ENCODE data around the genes SETSIP, EVI5, DIPK1A, DNTTIP2 and ARHGAP29.

DNA sequence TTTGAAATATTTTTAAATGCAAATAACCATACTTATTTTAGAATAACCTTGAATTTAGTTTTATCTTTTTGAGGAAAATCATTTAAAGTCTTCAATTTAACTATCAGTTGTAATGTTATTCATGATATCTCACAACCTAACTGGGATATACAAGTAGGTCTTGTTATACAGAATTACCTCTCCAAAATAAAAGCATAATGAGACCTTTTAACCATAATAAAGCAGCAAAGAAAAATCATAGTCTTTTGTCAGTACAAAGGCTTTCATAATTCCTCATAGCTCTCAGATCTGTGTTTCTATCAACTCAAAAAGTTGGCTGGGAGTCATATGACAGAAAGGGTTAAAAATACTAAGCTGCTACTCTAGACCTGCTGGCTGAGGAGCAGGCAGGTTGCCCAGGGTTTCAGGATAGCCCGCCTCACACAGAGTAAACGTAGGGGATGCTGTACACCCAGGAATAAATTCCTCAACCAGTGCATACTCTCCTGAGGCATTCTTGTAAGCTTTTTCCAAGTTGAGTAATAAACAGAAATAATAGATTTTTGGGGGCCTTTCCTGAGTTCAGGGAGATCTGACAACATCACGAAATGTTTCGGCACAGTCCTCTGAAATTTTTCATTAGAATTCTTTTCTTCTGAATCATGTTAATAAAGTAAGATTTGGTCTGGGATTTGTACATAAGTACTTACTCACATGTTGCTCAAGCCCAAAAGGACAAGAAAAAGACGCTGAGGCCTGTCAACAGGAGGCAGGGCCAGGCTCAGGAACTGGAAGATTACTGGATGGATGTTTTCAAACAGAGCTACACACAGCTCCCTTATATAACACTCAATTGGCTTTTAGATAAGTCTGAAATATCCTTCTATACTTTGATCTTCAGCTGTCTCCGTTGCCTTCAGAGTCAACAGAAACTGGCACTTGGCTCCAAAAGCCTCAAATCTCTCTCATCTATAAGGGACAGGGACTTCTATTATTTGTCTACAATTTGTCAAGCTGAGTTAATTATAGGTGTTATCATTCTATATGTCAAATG, 41.0 kb downstream of the TGFBR3 start:
- RRBS = no CpG with 5 or more reads among the region's 6 CpGs

GRCh38 chr1:92075350-92075606, at the start of gene SETSIP:
SETSIP (minus strand) TSS chr1:92075411.
- RRBS = no CpG with 5 or more reads among the region's 2 CpGs

DNA sequence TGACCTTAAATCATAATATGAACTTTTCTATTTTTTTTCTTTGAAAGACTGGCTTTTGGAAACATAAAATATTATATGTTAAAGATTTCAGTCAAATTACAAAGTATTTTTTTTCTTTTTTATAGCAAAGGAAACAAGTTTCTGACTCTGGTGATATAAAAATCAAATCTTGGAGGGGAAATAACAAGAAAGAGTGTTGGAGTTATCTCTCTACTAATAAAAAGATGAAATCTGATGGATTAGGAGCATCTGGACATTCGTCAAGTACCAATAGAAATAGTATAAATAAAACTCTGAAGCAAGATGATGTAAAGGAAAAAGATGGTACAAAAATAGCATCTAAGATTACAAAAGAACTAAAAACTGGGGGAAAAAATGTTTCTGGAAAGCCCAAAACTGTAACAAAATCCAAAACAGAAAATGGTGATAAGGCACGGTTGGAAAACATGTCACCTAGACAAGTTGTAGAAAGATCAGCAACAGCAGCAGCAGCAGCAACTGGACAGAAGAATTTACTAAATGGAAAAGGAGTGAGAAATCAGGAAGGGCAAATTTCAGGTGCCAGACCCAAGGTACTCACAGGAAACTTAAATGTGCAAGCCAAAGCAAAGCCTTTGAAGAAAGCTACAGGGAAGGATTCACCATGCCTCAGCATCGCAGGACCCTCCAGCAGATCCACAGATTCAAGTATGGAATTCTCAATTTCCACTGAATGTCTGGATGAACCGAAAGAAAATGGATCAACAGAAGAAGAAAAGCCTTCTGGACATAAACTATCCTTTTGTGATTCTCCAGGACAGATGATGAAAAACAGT, 40.8 kb upstream of the C1orf146 start:
- RRBS = no CpG with 5 or more reads among the region's 4 CpGs

- RRBS = no CpG with 5 or more reads among the region's 3 CpGs
Observed at GRCh38 chr1:92249592-92250341, 32.1 kb downstream of the C1orf146 start.

DNA sequence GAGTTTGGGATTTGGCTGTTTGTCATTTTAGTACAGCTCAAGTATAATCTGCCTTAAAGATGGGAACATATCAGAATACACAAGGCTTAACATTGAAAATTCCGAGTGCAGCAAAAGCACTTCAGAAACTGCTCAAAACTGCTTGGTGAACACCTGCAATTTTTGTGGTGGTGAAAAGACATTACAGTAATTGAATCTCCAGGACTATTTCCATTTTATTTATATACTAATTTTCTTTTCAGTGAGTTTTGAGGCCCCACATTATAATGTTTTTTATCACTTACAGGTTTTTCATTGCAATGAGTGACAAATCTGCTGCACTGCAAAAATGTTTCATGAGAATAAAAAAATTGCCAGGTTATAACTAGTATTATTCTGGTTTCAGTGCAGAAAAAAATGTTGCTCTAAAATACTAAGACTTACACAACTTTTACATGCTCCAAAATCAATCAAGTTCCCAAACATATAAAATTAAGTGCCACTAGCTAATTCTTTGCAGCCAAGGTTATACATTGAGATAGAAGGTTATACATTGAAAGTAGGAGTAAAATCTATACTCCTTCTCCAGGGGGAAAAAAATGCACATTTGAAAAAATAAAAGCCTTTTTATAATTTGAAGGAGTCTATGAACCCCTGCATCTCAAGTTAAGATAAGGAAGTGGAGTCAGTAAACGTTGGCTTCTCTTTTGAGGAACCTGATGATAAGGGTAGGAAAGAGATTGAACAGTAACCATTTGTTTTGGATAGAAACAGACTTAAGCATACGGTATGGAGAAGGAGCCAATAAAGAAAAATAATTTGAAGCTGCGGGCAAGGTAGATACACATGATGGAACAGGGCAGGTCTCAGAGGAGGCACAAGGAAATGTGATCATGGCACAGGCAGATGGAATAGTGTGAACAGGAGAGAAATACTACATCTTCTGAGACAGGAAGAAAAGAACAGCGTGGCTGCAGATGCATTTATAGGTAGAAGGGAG, 63.9 kb downstream of the RPAP2 start:
- RRBS = no CpG with 5 or more reads among the region's 5 CpGs

GRCh38 chr1:92363782-92364416, 65.0 kb downstream of the RPAP2 start:
- RRBS = no CpG with 5 or more reads among the region's 2 CpGs

GRCh38 chr1:92485612-92485784, 1.2 kb downstream of the GFI1 start:
- RRBS = 4% methylated on average over 5 of the region's 16 CpGs

- RRBS = 1% methylated on average over 18 of the region's 83 CpGs
Observed at GRCh38 chr1:92784495-92785238, at the start of gene EVI5. EVI5 (minus strand) TSS chr1:92785108.

DNA sequence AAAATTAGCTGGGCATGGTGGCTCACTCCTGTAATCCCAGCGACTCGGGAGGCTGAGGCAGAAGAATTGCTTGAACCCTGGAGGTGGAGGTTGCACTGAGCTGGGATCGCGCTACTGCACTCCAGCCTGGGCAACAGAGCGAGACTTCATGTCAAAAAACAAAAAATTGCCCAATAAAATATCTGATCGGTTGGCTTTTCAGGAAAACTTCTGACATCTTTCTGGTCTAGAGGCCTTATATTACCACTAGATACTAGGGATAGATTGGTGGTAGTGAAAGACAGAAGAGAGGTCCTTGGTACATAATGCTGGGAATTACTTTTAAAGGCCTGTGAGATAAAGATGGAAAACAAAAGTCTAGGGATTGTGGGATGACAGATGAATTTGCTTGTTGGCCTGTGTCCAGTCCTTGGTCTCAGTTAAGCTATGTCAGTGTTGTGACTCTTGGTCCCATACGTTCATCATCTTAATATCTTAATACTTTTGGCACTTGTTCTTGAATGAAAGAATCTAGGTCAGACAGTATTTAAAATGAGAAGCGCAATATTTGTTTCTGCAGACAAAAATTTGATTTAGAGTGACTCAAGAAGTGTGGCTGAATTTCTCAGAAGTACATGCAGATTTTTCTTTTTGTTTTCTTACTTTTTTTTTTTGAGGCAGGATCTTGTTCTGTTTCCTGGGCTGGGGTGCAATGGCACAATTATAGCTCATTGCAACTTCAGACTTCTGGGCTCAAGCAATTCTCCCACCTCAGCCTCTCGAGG, 7.5 kb downstream of the RPL5 start:
- RRBS = no CpG with 5 or more reads among the region's 9 CpGs

- RRBS = no CpG with 5 or more reads among the region's 6 CpGs
Observed at GRCh38 chr1:92919294-92919996, 41.8 kb downstream of the DIPK1A start.

DNA sequence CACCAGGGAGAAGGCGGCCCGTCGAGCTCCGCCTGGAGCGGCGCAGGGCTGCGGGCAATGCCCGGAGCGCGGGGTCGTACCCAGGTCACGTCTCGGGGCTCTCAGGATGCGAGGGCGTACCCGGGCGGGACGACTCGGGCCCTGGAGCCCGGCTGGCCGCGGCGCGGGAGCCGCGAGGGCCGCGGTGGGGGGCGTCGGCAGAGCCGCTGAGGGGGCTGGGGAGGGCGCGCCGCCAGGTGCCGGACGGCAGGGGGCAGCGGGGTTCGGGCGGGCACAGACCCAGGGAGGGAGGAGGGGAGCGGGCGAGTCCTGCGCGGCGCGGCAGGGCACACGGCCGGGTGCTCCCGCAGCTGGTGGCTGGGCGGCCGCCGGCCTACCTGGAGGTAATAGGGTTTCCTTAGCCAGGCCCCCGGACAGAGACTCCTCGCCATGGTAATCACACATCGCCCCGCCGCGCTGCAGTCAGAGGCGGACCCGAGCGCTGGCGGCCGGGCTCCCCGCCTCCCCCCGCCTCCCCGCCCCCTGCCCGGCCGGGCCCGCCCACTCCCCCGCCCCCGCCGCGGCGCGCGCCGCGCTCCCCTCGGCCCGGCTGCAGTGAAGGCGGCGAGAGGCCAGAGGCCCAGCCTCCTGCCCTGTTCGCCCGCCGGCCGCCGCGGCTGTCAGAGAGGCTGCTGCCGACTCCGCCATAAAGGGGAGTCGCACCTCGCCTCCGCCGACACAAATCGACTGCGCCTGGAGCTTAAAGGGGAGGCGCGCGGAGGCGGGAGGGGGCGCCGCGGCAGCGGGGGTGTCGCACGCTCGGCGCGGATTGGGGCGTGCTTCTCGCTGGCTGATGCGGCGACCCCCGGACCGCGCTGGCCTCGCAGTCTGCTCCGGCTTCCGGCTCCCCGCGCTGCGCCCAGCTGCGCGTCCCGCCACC, at the start of gene DIPK1A:
Gene DIPK1A, minus strand, starts transcription at position 464 of the 919 bp plus-strand sequence.
- RRBS = 2% methylated on average over 62 of the region's 124 CpGs

DNA sequence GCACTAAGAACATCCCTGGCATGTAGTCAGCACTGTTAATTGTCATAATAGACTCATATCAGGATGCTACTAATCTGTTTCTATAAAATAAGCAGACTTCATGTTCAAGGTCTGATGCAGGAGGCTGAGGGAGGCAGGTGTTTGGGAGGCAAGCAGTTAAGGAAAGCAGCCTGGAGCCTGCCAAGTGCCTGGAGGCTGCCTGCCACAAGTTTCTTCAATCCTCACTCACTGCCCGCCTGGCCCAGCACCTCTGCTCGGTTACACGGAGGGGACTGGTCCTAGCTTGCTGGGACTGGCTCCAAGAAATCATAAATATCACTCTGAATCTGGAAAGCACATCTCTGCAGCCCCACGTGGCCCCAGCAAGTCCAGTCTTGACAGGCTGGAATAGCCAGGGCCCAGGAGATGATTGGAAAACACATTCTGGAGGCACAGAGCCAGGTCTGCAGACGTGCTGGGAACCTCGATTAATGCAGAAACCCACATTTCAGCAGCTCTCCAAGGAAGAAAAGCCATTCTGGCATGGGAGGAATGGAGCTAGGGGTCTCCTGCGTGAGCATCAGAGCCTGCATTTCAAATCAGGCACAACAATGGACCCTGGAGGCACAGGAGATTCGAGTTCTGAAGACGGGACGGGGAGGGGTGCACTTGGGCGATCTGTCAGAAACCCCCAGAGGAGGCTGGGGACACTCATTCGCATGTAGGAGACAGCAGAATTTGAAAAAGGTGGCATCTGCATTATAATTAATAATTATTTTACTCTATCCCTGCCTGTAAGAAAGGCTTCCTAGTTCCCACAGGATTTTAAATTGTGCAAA, 83.8 kb downstream of the BCAR3 start:
- RRBS = no CpG with 5 or more reads among the region's 12 CpGs

GRCh38 chr1:93871844-93872448, 7.1 kb downstream of the DNTTIP2 start:
- RRBS = no CpG with 5 or more reads among the region's 3 CpGs

DNA sequence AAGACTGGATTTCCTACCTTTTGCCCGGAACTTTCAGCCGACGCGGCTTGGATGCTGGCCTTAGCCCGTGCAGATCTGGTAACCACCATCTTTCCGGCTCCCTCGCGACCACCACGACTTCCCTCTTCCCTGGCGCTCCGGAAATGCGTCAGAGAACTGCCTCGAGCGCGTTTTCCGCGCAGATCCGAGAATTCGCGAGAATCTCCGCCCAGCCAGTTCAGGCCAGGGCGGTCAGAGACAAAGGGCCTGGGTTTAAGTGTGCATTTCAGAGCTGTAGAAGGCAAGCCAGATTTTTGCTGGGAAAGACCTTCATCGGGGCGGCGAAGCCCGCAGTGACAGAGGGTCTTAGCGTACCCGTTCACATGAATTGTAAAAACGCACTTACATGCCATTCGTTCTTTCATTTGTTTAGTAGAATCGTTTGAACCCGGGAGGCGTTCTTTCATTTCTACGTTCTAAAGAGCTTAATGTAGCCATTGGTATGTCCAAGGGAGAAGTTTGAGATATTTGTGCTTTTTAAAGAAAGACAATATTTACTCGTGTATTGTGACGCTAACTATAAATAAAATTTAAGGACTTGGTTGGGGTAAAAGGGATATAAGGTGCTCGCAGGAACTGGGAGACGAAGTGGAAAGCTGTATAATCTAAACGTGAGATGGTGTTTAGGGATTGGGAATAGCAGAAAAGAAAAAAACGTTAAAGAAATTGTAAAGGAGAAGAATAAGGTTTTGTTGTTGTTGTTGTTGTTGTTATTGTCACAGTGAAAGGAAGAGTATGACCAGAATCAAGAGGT, at the start of gene DNTTIP2:
Gene DNTTIP2, minus strand, starts transcription at position 147 of the 793 bp plus-strand sequence.
- RRBS = 2% methylated on average over 11 of the region's 40 CpGs

DNA sequence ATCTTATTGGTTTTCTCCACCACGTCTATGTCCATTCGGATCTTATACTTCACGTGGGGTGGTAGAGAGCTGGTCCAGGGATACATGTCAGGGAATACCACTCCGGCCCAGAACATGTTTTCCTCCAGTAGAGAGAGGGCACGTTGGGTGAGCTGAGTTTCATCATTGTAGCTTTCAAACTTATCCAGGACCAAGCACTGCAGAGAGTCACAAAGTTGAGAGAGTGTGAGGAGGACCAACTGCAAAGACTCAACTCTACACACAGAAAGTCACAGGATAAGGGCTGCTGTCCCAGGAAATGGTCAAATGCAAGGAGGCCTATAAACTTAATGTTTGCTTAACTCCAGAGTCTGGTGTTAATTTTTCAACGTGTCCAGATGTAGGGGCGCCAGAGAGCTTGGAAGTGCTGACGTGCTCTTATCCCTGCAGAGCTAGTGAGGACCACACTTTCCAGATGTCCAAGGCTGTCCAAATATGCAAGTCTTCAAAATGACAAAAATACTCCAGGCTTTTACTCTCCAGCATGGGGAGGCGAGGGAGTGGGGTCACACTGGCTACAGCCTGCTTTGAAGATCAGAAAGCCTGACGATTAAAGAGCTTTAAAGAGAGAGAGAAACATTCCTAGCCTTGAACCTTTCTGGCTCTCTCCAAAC, 57.7 kb downstream of the ABCA4 start:
- RRBS = no CpG with 5 or more reads among the region's 10 CpGs

DNA sequence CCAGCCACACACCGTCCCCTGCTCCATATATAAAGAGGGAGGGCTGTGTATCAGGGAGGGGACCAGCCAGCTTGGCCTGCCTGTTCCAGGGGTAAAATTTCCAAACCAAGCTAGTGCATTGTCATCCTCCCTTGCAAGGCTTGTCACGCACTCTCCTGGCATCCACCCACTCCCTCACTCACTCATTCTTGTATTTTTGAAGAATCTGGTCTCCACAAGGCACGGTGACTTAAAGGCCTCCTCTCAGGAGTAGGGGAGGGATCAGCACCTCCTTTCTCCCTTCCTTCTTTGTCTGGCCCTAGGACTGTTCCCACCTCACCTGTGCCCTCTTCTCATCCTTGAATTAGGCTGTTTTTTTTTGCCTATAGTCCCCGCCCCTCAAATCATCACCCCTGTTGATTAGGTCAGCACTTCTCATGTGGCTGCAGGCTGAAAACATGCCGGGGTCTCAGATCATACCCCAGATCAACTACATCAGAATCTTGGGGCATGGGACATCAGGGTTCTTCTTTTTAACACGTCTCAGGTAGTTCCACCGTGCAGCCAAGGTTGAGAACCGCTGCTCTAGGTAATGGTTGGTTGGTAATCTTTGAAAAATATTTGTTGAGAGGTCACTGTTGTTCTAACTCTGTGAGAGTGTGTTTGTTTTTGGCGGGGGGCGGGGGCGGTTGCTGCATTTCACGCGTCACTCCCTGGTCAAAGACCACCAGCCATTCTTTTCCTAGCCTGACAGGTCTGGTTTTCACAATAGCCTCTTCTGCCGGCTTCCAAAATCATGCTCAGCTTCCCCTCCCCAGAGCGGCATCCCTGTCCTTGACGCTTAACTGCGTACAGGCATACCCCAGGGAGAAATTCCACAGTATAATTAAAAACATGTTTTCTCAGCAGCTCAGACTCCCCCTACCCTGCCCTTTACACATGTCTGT, 4.8 kb downstream of the ABCA4 start:
- RRBS = no CpG with 5 or more reads among the region's 17 CpGs

GRCh38 chr1:94233883-94234338, 3.5 kb downstream of the ARHGAP29 start:
- RRBS = no CpG with 5 or more reads among the region's 2 CpGs

- RRBS = 13% methylated on average over 41 of the region's 108 CpGs
Observed at GRCh38 chr1:94236742-94237820, at the start of gene ARHGAP29. ARHGAP29 (minus strand) TSS chr1:94237584.

DNA sequence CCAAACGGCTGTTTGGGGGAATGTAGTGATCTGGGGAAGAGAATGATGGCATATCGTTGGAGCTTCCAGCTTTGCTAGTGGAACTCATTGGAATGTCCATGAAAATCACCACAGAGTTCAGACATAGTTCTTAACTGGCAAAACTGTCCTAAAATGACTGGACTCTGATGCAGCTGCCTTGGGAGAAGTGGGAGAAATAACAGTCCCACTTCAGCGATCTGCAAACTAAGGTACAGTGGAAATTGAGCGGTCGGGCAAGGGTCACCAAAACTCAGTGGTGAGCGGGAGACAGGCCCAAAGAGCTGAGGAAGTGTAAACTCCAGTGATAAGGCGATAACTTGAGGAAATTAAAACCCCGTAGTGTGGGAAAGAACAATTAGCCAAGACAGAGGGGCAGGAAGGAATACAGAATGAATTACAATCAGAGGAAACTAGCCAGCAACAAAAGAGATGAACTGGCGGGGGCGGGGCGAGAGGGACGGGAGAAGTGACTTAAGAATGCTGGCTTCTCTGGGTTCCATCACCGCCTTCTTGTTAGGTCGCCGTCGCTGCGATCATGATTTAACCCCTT, 89.8 kb upstream of the ARHGAP29 start:
- RRBS = no CpG with 5 or more reads among the region's 17 CpGs

DNA sequence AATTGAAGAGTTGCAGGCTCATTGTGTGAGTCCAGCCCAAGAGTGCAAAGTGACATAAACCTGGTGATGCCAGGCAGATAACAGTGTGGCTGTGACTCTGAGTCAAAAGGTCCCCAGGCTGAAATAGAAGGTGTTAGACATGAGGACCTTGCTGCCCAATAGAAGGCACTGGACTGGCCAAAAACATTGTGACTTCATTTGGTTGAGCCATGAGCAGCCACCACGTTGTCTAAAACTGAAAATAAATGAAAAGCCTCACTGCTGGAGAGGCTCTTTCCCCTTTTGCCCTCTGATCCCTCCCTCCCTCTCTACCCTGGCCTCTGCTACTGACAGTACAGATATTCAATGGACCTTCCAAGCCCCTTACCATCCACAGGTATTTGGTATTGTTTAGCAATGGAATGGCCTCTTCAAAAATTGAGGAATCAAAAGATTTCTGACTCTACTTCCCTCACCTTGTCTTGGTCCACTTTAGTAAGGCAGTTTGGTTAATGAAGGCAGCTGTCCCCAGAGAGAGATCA, 67.7 kb upstream of the ABCD3 start:
- RRBS = no CpG with 5 or more reads among the region's 1 CpG

Measured in GM12891 (cell line).